CD14-positive monocyte (primary cell): ENCODE data around the genes RARA, KRT27, KRTAP1-4 and KRTAP2-4.

DNA sequence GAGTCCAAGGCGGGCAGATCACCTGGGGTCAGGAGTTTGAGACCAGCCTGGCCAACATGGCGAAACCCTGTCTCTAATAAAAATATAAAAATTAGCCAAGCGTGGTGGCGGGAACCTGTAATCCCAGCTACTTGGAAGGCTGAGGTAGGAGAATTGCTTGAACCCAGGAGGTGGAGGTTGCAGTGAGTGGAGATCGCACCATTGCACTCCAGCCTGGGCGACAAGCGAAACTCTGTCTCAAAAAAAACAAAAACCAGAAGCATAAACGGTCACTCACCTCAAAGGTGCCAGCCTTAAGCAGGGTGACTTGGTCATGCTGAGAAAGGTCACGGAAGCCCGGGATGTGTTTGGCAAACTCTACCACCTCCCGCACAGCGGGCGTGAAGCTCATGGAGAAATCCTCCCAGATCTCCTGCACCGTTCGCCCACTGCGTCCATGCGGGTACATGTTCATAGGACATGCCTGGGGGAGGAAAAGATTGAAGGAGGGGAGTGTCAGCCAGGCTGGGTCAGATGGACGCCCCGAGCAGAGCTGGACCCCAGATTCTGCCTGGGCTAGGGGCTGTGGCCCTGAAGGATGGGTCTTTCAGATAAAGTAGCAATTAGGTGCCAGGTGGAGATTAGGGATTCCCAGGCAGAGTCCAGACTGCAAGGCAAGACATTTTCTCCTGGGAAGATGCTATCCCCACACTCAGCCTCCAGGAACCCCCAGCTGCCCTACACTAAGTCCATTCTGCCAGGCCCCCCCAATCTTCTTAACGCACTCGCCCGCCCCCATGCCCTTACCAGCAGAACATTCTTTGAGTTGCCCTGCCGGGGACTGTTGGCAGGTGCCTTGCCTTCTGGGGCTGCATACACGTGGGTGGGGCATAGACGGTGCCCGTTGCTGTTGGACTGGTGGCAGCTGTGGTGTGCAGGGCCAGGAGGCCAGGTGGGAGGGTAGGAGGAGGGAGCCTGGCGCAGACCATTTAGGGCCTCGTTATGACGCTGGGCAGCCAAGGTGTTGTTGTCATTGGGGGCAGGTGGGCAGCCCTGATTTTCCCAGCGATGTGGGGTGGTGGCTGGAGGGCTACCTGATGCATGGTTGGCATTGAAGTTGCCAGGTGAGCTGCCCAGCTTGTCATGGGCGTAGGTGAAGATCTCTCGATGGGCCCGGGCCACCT, 5.3 kb downstream of the NR1D1 start:
- CAGE, long polyA plus RNA: no peak

DNA sequence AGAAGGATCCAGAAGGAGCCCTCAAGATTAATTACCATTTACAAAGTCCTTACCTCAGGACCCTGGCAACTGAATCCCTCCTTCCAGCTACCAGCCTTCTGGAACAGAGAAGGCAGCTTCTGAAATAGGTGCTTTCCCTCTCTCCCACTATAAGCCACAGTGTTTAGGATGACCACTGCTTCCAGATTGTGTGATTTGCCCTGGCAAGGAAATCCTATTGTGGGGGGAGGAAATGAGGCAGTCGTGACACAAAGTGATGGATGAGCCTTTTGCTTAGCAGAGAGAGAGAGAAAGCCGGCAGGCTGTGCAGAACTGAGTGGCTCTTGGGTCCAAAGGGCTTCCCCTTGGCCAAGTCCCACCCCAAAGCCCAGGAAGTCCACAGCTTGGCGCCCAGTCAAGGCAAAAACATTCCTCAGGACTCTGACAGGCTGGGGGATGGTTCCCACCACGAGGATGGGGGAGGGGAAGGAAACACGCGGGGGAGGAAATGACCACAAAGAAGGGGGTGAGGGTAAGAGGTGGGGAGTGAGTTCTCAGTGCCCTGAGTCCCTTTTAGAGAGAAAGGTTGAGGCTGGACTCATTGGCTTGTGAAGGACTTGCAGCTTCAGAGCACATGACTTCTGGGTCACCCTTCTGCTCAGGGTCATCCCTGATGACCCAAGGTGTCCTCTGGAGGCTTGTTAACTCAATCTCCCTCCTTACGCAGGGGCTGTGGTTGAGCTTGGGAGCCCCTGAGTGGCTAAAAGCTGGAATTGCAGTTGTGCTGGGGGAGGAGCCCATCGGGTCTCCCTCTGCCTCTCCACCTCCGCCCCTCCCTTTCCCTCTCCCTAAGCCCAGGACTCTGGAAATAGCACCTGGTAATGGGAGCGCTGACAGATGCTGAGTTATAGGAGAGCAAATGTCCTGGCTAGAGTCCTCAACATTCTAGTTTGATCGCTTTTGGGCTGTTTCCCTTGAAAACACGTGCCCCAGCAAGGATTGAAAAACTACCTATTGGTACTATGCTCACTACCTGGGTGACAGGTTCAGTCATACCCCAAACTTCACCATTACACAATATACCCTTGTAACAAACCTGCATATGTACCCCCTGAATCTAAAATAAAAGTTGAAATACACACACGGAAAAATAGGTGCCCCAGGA, 10.3 kb upstream of the MSL1 start:
- CAGE, long polyA plus RNA: no peak

DNA sequence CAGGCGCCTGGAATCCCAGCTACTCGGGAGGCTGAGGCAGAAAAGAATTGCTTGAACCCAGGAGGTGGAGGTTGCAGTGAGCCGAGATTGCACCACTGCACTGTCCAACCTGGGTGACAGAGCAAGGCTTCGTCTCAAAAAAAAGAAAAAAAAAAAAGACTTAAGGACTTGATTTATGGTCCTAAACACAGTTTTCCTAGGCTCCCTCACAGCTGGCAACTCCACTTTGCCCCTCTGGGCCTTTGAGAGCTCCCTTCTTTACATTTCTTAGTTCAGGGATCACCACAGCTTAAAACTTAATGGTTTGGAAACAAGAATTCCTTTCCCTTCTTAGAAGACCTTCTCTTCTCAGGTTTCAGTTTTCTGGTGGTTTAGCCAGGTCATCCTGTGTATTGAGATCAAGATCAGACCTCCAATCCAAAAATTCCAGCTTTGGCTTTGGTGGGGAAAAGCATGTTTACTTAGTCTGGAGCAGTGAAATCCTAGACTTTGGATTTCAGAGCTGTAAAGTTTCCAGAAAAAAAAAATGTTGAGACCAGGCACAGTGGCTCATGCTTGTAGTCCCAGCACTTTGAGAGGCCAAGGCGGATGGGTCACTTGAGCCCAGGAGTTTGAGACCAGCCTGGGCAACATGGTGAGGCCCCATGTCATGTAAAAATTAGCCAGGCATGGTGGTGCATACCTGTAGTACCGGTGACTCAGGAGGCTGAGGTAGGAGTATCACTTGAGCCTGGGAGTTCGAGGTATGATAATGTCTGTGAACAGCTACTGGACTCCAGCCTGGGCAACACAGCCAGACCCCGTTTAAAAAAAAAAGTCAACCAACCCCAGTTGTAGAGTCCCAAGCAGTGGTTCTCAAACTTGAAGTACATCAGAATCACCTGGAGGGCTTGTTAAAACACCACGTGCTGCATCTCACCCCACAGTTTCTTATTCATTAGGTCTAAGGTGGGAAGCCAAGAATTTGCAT, 7.1 kb upstream of the MSL1 start:
- CAGE, long polyA plus RNA: no peak

DNA sequence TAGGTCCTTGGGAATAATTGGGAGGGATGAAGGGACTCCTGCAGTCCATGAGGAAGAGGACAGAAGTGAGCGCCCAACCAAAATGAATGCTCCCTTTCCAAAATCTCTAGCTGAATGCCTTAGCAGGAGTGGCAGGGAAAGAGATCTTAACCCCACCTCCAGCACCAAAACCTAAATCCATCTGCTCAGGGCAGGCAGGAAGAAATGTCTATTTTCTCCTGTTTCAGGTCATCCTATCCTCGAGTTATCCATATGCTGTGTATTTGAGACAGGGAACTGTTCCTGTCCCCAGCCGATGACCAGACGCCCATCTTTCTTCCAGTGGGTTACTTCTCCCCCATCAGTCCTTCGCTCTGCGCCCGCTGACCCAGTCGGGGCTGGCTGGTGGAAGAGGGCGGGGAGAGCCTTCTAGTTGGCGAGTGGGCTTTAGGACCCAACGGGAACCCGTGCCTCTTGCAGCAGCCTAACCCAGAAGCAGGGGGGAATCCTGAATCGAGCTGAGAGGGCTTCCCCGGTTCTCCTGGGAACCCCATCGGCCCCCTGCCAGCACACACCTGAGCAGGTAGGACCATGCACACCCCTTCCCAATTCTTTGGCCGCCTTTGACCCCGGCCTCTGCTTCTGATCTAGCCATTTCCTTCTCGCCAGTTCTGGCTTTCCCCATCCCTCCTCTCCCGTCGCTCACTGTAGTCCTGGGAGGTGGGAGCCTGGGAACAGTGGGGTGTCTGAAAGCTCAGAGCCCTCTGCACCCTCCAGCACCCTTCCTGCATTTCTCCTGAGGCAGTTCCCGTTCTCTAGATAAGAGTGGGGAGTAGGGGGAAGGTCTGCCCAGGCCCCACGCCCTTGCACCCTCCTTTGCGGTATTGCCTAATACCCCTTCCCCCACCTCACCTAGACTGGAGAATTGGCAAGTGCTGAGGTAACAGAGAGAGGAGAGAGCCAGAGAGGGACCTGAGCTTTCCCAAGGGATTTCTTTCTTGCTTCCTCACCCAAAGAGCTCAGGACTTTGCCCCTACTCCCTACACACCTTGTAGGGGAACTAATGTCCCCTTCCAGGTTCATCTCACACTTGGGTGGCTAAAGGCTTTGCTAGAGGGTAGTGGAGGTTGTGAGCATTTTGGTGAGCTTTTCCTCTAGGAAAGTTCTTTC, at the start of gene RARA:
TSS of gene RARA (plus strand) at position 456 of the 1,149 bp plus-strand sequence.
- CAGE, long polyA plus RNA: no peak

- CAGE, long polyA plus RNA: no peak
These were observed 5.7 kb downstream of the RARA start for GRCh38 chr17:40314567-40315145.

- CAGE, long polyA plus RNA: no peak
These were observed 23.3 kb downstream of the GJD3 start for GRCh38 chr17:40340929-40341880.

GRCh38 chr17:40345038-40346030, 19.2 kb downstream of the GJD3 start:
- CAGE, long polyA plus RNA: no peak

DNA sequence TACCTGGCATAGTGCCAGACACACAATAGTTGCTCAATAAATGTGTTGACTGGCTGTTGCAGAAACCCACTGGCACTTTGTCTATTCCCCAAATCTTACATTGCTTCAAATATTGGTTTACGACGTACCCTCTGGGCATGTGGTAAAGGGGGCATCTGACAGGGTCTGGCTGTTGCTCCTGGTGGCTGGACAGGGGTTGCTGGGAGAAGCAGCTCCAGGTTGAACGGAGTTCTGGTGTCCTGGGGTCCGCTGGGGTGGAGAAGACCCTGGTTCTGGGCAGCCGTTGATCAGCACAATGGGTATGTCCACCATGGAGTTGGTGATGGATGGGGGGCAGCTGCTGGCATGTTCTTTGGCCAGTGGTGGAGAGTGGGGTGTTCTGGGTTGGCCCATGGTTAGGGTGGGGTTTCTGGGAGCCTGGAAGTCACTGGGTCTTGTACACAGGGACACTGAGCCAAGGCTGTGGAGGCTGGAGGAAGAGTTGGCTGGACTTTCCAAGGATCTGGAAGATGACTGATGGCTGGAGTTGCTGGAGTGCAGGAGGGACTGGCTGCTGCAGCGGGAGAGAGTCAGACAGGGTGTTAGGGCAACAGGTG, 14.4 kb downstream of the TNS4 start:
- CAGE, long polyA plus RNA: no peak

DNA sequence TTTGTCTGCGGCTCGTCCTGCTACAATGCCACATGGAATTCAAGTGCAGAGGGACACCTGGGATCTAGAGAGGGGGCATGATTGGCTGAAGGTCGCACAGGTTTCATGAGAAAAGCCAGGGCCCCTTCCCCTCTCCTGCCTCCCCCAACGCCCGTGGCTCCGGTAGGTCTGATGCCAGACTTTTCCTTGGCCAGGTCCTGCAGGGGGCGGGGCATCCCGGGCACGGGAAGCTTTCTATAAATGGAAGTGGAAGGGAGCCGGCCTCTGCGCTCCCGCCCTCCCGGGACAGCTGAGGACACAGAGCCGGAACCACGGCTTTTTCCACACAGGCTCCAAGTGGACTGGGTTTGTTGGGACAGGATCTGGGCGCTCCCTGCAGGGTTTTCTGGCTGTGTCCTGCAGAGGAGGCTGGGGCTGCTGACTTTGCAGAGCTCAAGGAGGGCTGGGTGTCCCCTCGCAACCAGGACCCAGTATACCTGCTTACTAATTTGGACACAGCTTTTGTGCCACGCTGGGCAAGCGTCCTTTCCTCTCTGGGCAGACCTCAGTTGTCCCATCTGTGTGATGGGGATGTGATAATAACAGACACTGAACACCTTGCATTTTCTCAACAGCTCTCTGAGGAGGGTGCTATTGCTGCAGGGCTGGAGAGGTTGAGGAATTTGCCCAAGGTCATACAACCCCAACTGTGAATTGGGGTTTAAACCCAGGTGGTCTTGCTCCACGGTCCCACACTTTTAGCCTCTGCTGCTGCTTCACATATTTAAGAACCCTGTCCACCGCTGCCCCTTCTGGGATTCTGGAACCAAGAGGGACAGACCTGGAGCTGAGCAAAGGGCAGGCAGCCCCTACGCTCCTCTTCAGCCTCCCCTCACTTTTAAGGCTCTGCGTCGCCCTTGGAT, 1.7 kb downstream of the TNS4 start:
- CAGE, long polyA plus RNA: no peak

DNA sequence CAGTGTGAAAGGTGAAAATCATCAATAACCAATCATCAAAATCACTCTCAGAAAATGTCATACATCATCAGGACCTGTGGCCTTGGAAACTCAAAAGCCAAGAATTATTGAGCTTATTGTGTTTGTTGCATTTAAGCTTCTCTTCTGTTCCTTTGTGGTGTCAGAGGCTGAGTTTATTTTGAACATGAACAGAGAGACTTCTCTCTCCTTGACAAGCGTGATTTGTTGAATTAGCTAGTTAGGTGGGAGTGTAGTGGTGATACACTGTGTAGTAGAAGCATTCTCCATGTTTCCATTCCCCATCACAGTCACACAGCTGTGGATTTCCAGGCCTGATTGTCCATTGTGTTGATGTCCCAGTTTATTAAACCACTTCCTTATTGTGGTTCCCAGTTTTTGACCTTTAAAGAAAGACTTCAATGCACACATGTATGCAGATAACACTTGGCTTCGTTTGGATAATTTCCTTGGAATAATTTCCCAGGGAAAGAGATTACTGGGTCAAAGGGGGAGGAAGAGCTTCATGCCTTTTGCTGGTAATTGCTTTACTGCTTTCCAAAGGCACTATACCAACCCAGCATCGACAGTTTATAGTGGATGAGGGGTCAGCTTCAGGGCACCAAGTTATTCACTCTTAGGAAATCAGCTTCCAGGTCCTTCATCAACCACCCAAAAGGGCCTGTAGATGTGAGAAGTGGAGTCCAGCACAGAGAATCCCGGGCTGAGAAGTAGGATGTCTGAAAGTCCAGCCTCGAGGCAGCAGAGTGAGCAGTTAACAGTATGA, 31.1 kb upstream of the TNS4 start:
- CAGE, long polyA plus RNA: no peak

DNA sequence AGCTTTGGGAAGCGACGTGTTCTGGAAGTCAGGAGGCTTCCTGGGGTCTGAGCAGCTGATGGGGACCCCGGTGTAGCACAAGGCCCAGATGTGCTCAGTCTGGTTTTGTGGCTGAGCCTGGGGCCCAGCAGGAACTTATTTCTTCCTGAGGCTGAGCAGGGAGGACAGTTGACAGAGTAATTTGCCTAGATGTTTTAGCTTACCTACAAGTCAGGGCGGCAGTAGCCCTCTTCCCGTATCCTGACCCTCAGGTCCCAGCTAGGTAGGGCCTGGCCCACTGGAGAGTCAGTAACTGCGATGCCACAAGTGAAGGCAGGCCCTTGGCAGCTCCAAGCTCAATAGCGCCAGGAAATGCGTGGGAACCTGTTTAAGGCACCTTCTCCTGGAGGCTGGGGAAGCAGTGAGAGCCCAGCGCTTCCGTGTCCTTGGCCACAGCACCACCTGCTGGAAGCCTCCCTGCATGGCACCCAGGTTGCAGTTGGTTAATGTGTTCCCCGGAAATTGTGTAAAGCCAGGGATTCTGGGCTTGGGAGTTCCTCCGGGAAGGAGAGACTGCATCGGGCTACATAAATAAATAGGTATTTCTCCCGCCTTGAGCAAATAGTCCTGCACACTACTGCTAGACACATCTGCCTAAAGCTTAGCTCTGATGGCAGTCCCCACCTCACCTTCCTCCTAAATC, 5.1 kb downstream of the CCR7 start:
- CAGE, long polyA plus RNA: no peak

DNA sequence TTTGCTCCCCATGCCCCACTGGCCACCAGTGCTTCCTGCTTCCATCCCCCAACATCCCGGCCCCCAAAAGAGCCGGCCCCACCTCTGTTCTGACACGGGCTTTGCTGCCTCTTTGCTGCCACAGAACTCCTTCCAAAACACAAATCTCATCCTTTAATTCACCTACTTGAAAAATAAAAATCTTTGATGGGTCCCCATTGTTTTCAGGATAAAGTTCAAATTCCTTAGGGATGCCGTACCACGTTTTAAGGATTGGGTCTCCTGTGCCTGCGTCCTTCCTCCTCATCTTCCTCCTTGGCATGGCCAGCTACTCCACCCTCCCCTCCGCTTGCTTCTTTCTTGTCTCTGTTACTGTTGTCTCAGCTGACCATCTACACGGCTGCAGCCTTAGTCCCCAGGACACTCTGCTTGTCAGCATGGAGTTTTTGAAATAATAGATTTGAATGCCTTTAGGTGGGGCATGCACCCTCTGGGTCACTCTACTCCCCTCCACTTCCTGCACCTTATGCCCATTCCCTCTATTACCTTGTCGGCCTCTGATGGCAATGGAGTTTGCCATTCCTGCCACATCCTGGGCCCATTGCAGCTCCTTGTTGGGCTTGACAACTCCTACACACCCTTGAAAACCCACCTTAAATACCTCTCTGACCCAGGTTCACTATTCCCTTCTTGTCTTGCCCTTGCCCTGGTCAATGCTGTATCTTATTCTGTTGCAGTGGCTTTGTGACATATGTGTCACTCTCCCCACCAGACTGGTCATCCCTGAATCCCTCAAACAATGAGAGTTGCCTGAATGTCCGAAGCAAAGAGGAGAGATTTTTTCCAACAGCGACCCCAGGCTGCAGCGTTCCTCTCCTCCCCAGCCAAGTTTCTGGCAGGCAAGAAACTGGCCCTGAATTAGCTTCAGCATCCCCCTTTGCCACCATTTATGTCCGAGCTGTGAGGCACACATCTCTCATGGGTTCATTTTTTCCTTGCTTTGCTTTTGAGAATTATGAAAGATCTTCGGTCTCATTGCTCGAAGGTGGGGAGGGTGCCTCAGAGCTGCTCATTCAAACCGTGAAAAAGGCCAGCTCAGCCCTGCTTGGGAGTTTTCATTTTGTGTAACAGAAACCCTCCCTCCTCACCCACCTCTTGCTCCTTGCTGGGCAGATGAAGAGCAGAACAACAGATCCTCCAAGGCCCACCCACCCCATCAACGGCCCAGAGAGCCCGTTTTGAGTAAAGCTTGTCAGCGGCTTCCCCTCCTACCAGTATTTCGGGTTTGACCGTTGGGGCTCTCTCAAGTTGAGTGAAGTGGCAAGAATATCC, 2.4 kb downstream of the CCR7 start:
- CAGE, long polyA plus RNA: no peak

GRCh38 chr17:40605365-40605933, 40.2 kb upstream of the CCR7 start:
- CAGE, long polyA plus RNA: no peak

GRCh38 chr17:40782352-40782642, at the start of gene KRT27:
Gene KRT27, minus strand, starts transcription at chr17:40782550.
- CAGE, long polyA plus RNA: no peak

DNA sequence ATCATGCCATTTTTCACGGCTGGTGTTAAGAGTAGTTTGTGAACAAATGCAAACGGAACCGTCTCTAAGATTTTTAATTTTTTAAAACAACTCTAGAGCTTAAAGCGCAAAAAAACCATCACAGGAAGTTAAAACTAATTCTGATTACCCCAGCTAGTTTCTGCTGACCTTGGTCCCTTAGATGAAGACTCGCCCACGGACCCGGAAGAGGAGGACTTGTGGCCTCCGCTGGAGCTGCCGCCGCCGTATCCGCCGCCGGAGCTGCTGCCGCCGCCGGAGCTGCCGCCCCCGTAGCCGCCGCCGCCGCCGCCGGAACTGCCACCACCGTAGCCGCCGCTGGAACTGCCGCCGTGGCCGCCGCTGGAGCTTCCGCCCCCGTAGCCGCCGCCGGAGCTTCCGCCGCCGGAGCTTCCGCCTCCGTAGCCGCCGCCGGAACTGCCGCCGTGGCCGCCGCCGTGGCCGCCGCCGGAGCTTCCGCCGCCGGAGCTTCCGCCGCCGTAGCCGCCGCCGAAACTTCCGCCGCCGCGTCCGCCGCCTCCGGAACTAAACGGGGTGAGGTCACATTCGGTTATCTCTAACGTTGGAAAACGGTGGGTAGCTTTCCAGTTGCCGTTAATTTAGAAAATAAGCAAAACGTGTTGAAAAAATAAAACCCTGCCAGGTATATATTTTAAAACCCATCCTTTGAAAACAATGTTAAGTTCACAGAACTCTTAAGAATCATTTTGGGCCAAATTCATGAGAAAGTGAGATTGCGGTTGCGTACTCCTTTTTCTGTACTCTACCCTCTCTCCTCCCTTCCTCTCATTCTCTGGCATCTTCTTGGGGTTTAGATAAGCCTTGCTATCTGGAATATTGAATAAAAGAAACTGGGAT, 3.6 kb downstream of the KRT10 start:
- CAGE, long polyA plus RNA: no peak

DNA sequence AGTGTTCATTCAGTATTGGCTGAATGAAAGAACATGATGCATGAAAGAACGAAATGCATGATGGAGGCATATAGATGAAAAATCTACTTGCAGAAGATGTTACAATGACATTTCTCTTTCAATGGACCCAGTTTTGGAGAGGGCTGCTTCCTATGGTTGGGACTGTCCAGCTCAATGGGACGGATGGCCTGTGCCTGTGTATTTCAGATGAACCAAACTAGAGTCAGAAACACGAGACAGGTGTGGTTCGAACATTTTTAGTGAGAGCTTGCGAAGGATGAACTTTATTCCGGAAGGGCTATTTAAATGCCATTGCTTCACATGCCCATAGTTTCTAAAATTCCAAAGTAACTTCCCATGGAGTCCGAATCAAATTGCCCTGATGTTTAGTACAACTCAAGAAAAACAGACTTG, 1.5 kb downstream of the KRT20 start:
- CAGE, long polyA plus RNA: no peak

- CAGE, long polyA plus RNA: no peak
These were observed 1.0 kb downstream of the KRT20 start for GRCh38 chr17:40883942-40884471.

DNA sequence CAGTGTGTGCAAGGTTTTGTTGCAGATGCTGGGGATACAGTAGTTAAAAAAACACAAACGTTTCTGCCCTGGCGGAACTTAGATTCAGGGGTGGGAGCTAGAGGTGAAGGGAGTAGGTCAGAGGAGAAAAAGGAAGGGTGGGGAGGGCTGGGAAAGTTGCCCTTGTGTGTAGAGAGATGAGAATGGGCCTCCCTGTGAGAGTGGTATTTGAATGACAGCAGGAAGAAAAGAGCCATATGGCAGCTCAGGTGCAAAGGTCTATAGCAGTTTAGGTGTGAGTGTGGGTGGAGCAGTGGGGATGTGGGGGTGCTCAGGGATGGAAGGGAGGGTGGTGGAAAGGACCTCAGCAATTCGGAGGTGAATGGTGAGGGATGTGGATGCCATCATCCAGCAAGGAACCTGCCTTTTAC, 19.5 kb upstream of the KRT20 start:
- CAGE, long polyA plus RNA: no peak

DNA sequence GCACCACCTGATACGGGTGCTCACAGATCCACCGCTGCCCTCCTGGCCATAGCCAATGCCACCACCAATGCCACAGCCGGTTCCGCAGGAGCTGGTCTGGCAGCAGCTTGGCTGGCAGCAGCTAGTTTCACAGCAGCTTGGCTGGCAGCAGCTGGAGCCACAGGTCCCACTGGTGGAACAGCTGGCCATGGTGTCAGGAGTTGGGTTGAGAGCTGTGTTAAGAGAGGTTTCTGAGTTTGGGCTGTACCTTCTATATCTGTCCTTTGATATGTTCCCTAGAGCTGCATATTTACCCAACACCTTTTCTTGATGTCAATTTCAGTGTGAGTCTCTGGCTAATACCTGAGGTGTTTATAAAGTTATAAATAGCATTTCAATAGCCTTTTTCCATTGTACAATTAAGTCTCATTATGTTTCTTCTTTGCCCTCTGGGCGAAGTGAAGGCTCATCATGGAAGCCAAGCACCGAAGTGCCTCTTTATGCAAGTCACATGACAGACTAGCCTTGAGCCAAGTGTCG, at the start of gene KRTAP1-4:
TSS of gene KRTAP1-4 (minus strand) at position 306 of the 519 bp plus-strand sequence.
- CAGE, long polyA plus RNA: no peak

- CAGE, long polyA plus RNA: no peak
These were observed at the start of gene KRTAP2-4 for GRCh38 chr17:41065642-41066200. Gene KRTAP2-4, minus strand, starts transcription at chr17:41065879.